Mesenteric fat pad (tissue), 1 donor: ENCODE measurements around the genes ENOX2, MBNL3, CT45A1, CT45A3, CT45A6 and CT45A2.

- PRO-cap: unidirectional peak, plus-strand start at chrX:130903000; unidirectional peak, minus-strand start at chrX:130903209
Observed at GRCh38 chrX:130902358-130903686, at the start of gene ENOX2. Gene ENOX2 (minus strand): TSS chrX:130903209.

- PRO-cap: no peak
Observed at GRCh38 chrX:131729163-131729904, 185.5 kb downstream of the OR13H1 start.

DNA sequence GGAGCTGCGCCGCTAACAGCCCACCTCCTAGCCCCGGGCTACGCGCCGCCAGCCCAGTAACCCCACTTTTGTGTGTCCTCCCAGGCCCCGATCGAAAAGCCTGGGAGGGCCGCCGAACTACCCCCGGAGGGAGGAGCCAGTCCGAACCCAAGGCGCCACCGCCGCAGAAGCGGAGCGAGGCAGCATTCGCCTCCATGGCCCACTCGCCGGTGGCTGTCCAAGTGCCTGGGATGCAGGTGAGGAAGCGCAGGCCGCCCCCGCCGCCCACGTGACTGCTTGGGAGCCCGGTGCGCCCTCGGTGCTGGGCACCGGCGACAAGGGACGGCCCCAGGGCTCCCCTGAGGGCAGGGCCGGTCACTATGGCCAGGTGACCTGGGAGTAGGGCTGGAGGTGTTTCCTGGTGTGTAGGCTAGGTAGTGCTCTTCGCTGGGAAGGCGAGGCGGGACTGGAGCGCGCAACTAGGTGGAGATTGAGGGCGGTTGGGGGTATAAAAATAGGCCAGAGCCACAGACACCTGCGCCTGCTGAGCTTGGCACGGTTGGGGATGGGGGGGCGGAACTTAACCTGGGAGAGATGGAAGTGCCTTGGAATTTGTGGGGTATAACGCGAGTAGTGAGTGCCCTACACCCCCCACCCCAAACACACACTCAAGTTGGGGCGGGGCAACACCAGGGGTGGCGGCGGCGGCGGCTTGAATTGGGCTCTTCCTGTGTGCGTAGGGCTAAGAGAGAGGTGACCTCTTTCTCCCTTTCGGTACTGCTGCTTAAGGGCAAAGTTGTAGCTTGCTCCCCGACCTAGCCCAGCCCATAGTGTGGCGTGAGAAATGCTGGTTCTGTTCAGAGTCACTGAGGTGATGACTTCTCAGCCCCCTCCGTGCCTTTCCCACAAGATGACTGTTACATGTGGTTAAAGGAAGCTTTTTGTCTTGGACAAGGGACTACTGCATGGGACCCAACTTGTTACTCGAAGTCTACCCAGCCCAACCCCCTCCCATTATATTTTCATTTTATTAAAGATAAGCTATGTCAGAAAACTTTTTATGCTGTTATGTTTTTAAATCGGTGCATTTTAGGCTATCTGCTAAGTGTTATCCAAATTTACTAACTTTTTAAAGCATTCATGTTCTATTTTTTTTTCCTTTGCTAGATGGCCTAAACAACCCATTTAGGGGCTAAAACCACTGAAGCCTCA, 717 bp downstream of the STK26 start:
- PRO-cap: no peak

DNA sequence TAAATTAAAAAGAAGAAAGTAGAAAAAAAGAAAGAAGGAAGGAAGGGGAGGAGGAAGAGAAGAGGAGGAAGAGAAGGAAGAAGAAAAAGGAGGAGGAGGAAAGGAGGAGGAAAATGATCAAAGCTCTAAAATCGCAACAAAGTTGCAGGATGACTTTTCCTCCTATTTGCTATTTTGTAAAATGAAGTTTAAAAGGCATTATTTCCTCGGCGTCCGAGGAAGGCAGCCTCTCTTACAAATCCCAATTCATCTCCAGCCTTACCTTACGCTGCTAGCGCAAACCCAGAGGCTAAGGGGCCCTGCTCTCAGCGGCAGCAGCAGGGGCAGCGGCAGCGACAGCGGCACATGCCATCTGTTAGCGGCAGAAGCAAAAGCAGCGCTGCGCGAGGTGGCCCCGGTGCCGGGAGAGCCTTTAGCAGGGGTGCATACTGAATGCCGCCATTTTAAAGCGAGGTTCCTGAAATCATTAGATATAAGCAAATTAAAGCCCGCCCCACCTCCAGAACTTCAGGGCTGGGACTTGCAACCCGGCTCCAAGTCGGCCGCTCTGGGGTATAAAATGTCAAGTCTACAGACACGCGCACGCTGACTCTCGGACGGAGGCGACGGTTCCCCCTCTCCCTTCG, at the start of gene MBNL3:
TSS of gene MBNL3 (minus strand) at position 450 of the 626 bp plus-strand sequence.
- PRO-cap: no peak

DNA sequence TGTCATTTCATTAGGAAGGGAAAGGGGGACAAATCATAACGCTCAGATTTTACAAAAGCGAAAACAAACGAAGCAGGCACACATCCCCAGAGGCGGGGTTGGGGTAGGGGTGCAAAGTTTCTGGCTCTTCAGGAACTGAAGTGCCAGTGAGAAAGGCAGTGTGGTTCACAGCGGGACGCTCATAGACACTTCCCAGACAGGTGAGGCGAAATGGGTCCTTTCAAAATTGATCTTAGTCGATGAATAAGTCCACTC, 1.2 kb upstream of the MBNL3 start:
- PRO-cap: no peak

DNA sequence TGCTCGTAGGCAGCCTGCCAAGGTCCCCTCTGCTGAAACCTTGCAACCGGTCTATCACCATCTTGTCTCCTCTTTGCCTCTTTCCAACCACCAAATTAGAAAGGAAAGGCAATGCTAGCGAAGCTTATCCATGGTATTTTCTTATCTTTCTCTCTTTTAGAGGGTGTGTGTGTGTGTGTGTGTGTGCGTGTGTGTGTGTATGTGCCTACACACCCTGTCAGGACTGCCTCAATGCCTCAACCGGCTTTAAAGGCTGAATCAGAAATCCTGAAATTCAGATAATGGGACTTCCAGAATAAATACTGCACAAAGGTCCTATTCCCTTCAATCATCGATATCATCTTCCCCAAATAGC, 124.4 kb upstream of the MBNL3 start:
- PRO-cap: no peak

GRCh38 chrX:134000117-134000540, 14.7 kb upstream of the GPC3 start:
- PRO-cap: no peak

DNA sequence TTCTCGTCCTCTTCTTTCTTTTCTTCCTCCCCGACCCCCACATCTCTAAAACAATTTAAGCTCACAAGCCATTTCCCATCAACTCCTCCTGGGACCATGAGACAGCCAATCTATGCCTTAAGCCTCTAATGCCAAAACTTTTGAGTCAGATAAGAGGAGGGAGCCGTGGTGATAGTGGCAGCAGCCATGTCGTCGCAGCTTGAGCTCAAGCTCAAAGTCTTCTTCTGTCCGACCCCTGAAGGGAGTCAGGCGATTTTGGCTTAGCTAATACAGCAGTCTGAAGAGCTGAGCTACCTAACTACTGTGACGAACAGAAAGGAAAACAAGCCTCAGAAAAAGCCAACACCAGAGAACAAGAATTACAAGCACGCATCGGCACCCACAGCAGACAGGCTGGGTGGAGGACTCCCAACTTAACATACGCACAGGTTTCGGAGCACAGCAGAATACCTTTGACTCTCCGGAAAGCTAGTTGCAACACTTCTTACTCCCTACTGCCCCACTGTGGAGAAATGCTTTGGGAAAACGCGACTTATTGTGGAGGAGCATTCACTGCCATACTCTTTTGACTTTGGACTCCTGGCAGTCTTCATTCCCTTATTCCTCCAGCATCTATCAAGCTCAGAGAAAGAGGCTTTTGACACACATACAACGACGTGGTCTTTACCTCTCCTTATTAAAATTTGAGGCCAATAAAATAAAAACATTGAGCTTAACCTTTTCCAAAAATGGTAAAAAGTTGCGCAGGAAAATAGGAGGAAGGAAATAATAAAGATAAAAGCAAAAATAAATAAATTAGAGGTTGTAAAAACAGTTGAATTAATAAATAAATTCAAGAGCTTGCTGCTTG, 41.2 kb upstream of the GPC3 start:
- PRO-cap: no peak

GRCh38 chrX:134545320-134545984, 85.5 kb downstream of the HPRT1 start:
- PRO-cap: no peak

- PRO-cap: no peak
Observed at GRCh38 chrX:134621843-134622737, 36.2 kb downstream of the PLAC1 start.

DNA sequence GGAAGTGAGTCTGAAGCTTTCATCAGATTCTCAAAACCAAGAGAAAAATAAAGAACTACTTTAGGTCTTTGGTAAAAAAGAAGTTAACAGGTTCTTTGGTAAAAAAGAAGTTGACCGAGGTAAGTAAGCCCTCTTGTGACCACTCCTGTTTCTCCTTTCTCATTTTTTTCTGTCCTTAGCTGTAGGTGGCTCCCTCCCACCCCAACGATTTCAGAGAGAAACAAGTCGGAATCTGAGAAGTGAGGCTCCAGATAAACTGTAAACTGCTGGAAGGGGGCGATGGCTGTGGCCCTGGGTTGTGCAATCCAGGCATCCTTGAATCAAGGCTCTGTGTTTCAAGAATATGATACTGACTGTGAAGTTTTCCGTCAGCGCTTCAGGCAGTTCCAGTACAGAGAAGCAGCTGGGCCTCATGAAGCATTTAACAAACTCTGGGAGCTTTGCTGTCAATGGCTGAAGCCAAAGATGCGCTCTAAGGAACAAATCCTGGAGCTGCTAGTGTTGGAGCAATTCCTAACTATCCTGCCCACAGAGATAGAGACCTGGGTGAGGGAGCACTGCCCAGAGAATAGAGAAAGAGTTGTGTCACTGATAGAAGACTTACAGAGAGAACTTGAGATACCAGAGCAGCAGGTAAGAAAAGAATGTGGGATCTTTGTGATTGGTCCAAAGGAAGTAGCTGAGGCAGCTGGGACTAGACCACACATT, 2.4 kb downstream of the ZNF449 start:
- PRO-cap: no peak

DNA sequence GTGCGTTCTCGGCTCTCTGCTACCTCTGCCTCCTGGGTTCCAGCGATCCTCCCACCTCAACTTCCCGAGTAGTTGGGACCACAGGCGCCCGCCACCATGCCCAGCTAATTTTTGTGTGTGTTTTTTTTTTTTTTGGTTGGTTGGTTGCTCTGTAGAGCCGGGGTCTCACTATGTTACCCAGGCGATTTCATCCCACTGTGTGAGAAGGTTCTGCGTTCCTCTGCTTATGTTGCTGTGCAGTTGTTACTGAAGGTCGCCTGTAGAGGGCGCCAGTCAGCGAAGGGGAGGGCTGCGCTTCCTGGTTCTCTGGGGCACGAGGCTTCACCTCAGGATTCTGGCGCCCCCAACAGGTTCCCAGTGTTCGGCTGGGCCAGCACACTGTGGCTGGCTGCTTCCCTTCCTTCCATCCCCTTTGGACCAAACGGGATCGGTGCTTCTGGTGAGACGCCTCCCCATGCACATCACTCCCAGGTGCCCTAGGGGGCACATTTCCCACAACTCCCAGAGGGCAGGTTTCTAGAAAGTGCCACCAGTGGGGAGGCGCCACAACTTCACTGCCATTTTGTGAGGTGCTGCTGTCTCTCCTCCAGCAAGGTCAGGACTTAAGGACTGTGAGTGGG, at the start of gene CT45A1:
TSS of gene CT45A1 (plus strand) at position 543 of the 620 bp plus-strand sequence.
- PRO-cap: no peak

DNA sequence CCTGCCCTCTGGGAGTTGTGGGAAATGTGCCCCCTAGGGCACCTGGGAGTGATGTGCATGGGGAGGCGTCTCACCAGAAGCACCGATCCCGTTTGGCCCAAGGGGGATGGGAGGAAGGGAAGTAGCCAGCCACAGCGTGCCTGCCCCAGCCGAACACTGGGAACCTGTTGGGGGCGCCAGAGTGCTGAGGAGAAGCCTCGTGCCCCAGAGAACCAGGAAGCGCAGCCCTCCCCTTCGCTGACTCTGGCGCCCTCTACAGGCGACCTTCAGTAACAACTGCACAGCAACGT, at the start of gene CT45A3:
TSS of gene CT45A3 (minus strand) at position 158 of the 290 bp plus-strand sequence.
- PRO-cap: no peak

- PRO-cap: no peak
Observed at GRCh38 chrX:135802635-135803129, at the start of gene CT45A6. Gene CT45A6 (minus strand): TSS chrX:135802787.

DNA sequence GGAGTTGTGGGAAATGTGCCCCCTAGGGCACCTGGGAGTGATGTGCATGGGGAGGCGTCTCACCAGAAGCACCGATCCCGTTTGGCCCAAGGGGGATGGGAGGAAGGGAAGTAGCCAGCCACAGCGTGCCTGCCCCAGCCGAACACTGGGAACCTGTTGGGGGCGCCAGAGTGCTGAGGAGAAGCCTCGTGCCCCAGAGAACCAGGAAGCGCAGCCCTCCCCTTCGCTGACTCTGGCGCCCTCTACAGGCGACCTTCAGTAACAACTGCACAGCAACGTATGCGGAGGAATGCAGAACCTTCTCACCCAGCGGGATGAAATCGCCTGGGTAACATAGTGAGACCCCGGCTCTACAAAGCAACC, at the start of gene CT45A2:
TSS of gene CT45A2 (minus strand) at position 147 of the 363 bp plus-strand sequence.
- PRO-cap: no peak

DNA sequence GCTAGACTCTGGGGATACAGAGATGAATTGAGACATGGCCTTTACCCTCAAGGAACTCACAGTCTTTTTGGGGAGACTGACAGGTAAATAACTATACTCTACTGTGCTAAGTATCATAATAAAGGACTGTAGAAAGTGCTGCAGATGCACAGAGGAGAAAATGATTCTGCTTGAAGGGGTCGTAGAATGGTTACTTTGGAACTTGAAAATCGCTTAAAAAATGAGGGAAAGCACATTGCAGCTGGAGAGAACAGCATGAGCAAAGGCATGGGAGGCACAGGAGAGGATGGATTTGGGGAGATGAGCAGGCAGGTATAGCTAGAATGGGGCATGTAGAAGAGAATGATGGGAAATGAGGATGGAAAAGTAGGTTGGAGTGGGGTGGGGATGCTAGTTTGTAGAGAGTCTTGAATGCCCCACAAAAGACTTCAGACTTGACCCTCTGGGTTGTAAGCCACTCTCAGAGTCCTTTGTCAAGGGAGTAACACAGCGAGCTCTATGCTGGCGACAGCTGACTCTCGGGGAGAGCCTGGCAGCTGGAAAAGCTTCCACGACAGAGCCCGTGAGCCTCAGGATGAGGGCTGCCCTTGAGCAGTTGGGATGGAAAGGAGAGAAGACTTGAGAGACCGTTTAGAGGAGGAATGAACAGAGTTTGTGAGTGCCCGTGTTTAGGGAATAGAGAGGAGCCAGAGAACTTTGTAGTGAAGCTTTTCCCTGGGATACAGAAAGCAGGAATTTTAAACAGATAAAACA, 43.8 kb downstream of the SLC9A6 start:
- PRO-cap: no peak

GRCh38 chrX:136127073-136127569, 69.7 kb upstream of the FHL1 start:
- PRO-cap: no peak

DNA sequence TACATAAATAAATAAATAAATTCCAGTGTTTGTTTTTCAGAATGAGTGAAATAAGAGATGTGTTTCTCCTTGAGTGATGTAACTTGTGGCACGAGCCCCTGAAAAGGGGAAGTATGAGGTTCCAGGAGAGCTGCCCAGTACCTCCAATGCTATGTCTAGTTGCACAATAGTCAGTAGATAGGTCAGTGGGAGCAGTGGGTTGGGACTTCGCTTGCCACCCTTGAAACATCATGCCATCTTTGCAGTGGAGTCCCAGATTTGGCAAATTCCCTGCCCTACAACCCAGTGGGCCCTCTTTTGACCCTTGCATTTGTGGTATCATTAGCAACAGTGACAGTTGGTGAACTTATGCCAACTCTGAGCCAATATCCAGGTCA, 37.3 kb upstream of the FHL1 start:
- PRO-cap: no peak

DNA sequence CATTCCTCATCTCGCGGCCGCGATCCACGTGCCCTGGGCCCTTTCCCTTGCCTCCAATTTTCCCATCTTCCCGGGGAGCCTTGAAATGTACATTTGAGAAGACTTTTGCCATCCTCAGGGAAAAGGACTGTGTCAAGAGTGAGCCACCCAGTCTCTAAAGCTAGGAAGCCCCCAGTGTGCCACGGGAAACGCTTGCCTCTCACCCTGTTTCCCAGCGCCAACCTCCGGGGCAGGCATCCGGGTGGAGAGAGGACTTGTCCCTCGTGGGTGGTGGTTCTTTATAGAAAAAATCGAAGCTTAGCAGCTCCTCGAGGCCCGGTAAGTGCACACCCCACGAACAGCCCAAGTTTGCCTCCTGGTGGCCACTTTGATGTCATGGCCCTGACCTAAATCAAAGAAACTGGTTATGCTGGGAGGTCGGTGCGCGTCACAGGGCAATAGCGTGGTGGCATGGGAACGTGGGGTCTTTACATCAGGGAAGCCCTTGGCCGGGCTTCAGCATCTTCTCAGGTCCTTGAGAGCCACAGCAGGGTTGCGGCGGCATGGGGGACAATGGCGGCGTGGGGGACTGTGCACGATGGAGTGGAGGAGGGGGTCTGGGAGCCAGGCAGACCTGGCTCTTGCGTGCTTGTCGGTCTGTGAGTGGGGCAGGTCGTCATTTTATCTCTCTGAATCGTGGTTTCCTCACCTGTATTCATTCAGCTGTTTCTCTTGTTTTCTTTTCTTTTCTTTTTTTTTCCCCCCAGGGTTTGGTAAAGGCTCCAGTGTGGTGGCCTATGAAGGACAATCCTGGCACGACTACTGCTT, 12.5 kb downstream of the FHL1 start:
- PRO-cap: no peak

DNA sequence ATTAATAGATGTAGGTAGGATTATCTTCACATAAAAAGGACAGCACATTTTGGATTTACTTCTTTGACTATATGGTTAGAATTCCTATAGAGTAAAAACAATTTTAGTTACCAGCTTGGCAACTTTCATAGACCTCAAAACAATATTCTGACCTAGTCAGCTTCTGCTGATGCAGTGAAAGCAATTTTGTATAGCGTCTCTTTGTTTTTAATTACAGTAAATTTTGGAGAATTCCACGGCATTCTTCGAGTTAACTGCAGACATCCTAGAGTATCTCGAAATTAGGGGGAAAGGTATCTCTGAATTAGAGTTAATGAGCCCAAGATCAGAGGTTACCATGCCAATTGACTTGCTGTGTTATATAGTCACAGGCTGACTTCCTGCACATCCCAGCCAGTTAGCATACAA, 3.6 kb downstream of the BRS3 start:
- PRO-cap: no peak